OVCAR3 (cell line): ENCODE data around the genes PTCH2 and UQCRH.

GRCh38 chr1:44408376-44409336 lies 3.6 kb downstream of the RNF220 start:
- RRBS: 39% methylated on average over 4 of the region's 37 CpGs

DNA sequence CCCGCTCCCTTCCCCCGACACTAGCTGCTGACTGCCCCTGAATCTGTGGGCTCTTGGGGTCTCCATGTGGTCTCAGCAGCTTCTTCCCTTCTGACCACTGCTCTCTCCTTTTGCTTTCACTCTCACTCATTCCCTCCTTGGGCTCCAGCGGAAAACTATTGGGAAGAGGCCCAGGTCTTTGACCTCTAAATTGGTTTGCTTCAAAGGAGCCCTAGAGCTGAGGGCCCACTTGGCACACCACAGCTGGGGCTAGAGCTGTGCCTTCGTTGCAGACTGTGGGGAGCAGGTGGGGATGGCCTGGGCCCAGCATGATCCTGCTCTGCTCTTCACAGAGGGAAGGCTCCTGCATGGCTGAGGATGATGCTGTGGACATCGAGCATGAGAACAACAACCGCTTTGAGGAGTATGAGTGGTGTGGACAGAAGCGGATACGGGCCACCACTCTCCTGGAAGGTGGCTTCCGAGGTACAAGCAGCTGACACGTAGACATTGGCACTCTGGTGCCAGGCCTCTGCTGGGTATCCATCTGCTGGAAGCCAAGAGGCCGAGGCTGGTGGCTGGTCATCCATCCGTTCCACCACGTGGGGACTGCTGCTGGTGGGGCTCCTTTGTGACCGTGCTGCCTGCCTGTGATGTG lies 38.5 kb downstream of the TMEM53 start:
- RRBS: no CpG with 5 or more reads among the region's 14 CpGs

GRCh38 chr1:44644573-44644876 lies 29.8 kb downstream of the TMEM53 start:
- RRBS: no CpG with 5 or more reads among the region's 3 CpGs

GRCh38 chr1:44649188-44650044 lies 24.9 kb downstream of the TMEM53 start:
- RRBS: no CpG with 5 or more reads among the region's 22 CpGs

DNA sequence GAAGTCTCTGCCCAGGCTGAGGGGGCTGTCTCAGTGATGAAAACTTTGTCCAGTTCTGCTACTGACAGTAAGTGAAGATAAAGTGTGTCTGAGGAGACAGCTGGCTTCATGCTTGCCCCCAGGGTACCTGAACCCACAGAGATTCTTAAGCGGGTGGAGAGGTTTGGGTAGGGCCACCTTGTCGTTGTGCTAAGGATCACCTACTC lies 2.9 kb downstream of the RPS8 start:
- RRBS: no CpG with 5 or more reads among the region's 2 CpGs

DNA sequence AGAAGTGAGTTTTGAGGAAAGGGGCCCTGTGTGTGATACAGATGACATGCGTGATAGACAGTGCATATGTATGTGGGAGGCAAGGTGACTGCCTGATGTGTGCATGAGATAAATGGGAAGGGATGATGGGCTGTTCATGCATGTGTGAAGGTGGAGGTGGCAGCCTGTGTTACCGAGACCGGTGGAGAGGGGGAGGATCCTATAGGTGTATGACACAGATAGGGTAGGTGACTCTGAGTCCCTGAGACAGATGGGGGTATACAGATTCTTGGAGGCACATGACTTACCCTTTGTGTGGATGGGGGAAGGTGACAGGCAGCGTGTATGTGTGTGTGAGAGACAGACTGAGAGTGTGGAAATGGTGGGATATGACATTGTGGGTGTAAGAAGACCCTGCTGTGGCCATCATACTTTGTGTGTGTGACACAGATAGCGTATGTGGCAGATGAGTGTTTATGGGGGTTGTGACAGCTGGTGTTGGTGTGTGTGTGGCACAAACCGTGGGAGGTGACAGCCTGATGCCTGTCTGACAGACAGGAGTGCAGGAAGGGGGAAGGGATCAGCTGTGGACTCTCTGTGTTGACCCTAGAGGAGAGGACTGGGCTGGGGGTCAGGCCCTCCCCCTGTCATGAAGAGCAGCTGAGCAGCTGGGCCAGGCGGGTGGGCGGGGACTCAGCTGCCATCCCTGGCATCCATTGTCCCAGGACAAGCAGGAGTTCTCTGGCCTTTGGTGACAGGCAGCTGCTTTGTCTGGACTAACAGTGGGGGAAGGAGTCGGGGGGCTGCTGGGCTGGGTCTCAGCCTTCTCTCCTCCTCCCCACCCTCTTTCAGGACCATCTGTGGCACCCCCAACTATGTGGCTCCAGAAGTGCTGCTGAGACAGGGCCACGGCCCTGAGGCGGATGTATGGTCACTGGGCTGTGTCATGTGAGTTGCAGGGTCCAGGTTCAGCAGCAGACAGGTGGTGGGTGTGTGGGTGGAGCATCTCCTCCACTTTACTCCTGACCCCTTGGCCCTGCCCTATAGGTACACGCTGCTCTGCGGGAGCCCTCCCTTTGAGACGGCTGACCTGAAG lies 2.1 kb downstream of the PLK3 start:
- RRBS: no CpG with 5 or more reads among the region's 14 CpGs

GRCh38 chr1:44820137-44820799 lies 11.9 kb downstream of the BTBD19 start:
- RRBS: 11% methylated on average over 13 of the region's 31 CpGs

- RRBS: 11% methylated on average over 31 of the region's 95 CpGs
These were observed at the start of gene PTCH2 for GRCh38 chr1:44842324-44843702. Gene PTCH2 (minus strand): TSS chr1:44843253.

GRCh38 chr1:45643766-45644481 lies 20.1 kb upstream of the CCDC17 start:
- RRBS: no CpG with 5 or more reads among the region's 2 CpGs

- RRBS: no CpG with 5 or more reads among the region's 11 CpGs
These were observed 23.4 kb upstream of the CCDC17 start for GRCh38 chr1:45647146-45647804.

GRCh38 chr1:46062469-46063260 lies 69.8 kb downstream of the PIK3R3 start:
- RRBS: no CpG with 5 or more reads among the region's 7 CpGs

GRCh38 chr1:46166932-46167865 lies 7.7 kb upstream of the TSPAN1 start:
- RRBS: no CpG with 5 or more reads among the region's 37 CpGs

DNA sequence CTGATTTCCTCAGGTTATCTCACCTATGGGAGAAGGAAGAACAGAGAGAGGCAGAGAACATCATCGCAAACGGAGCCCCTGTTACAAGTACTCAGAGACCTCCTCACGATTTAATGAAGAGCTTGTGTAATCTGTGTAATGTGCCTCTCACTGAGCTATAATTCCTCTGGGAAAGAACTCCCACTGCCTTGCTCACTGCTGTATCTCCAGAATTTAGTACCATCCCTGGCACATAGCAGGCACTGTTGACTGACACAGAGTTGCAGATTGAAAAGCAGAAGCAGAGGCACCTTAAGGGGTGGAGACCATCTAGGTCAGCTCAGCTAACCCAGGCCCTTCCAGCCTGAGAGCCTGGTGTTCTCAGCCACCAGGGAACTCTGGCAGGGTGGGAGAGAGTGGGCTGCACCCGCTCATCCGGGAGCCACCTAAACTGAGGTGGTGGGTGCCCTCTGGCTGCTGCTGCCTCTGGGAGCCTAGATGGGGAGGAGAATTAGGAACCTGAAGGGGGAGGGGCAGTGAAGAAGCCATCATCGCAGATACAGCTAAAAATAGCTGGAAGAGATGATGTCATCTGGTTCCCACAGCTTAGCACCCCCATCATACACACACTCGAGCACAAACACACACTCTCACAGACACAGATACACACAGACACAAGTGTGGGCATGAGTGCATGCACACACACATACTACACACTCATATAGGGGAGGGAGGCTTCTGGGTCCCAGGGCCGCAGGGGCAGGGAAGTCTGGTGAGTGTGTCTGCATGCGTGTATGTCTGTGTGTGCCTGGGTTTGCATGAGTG lies 1.5 kb upstream of the TSPAN1 start:
- RRBS: no CpG with 5 or more reads among the region's 9 CpGs

- RRBS: no CpG with 5 or more reads among the region's 10 CpGs
These were observed 15.6 kb downstream of the LURAP1 start for GRCh38 chr1:46218540-46219232.

DNA sequence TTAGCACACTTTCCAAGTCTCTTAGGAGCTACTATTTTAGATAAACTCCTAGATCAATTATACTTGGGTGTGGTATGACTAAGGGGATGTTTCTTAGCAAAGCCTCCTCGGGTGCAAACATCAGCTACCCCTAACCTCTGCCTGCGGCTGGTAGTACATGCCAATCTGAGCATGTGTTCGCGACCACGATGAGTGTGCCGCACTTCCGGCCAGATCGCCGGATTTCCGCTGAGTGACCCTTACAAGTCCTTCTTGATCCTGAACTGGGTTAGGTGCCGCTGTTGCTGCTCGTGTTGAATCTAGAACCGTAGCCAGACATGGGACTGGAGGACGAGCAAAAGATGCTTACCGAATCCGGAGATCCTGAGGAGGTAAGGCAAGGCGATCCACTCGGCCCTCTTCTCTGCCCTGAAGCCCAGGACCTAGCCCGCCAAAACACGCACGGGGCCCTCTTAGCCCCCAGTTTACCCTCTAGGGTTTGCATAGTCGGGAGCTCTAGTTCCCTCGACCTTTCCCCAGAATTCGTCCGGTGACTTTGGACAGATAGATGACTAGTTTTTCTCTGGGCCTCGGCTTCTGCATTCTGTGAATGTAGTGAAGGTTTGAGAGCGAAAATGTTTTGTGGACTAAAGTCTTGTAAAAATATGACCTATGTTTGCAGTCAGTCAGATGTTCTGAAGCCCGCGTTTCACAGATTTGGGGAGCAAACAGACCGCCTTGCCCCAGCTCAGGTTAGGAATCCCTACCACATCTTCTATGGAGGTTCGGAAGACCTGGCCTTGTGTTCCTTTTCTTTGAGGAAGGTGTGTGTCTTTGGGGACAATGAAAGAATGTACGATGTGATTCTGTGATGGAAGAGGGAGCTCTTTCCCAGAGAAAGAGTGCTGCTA lies at the start of gene UQCRH:
Gene UQCRH (plus strand): TSS at position 249 of the 890 bp plus-strand sequence.
- RRBS: 36% methylated on average over 2 of the region's 32 CpGs

DNA sequence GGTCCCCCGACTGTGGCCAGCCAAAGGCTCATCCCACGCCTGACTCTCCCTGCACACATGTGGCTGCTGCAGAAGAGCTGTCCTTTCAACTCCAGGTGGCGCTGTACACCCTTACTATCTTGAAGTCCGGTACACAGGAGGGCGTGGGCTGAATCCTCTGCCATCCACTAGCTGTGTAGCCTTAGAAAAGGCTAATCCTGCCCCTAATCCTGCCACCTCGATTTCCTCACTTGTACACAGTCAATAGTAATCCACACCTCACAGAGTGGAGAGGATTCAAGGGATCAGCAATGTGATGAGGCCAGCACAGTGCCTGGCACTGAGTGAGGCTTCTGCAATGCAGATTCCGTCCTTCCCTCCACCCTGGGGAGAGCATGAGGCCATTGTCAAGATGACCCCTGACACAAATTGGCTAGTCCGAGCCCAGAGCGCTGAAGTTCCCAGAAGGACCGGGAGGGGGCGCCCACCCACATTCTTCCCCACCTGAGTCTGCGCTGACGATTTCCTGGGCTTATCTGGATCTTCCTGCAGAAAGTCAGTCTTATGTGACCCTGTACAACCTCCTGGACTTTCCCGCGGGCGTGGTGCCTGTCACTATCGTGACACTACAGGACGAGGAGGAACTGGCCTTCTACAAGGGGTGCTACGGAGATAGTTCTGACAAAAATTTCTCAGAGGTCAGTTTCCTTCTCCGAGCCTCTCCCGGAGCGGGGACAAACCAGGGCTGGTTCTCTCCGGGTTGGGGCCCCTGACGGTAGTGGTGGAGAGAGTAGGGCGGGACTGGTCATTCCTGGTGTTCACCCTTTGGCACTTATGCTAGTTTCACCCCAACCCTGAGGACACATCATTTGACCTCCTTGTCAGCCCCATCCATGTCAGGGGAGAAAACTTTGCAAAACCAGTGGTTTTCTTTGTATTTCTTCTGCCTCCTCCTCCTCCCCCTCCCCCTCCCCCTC lies 47.0 kb upstream of the DMBX1 start:
- RRBS: no CpG with 5 or more reads among the region's 25 CpGs

- RRBS: no CpG with 5 or more reads among the region's 6 CpGs
These were observed 15.2 kb downstream of the TMEM275 start for GRCh38 chr1:46520090-46520509.

DNA sequence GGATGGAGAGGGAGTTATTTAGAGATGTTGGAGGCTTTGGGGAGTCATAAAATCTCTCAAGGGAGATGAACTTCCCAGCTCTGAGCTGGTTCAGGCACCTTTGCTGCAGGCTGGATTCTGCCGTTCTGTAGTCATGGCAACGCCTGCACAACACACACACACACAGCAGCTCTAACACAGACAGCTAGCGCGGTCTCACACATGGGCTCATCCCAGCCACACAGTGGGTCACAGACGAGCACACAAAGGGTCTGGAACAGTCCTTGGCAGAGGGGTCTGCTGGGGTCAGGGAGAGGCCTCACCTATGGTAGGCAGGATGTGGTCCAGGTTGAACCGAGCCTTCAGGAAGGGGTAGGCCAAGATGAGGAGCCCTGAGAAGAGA lies 1.8 kb downstream of the KNCN start:
- RRBS: no CpG with 5 or more reads among the region's 6 CpGs

GRCh38 chr1:46635701-46636429 lies 19.3 kb upstream of the MOB3C start:
- RRBS: no CpG with 5 or more reads among the region's 9 CpGs

- RRBS: no CpG with 5 or more reads among the region's 4 CpGs
These were observed 35.7 kb upstream of the EFCAB14 start for GRCh38 chr1:46754515-46755089.